Measurements from ENCODE around the gene DBNDD1.

DNA sequence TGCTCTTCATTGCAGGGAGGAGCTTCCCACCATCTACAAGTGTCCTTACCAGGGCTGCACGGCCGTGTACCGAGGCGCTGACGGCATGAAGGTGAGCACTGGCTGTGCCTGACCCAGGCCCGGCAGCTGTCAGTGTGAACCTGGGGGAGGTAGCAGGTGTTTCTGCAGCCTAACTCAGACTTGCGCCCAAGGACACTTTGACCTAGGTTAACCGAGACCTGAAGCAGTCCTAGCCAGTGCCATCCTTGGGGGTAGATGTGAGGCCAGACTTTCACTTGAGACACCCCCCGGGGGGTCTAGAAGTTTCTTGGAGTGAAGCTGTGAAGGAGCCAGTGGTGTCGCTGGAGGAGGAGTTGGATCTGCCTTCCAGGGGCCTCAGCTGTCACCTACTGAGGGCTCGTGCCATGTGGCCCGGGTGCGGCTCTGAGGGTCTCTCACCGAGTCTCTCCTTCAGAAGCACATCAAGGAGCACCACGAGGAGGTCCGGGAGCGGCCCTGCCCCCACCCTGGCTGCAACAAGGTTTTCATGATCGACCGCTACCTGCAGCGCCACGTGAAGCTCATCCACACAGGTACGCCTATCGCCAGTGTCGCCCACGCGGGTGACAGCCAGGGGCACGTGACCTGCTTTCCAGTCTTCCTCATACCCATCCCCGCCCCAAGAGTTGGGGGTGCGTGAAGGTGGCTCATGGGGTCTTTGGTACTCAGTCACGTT, 12.3 kb downstream of the ZNF276 start:
- PRO-cap = no peak

GRCh38 chr16:89738228-89739492, 17.3 kb downstream of the ZNF276 start:
- PRO-cap = no peak

DNA sequence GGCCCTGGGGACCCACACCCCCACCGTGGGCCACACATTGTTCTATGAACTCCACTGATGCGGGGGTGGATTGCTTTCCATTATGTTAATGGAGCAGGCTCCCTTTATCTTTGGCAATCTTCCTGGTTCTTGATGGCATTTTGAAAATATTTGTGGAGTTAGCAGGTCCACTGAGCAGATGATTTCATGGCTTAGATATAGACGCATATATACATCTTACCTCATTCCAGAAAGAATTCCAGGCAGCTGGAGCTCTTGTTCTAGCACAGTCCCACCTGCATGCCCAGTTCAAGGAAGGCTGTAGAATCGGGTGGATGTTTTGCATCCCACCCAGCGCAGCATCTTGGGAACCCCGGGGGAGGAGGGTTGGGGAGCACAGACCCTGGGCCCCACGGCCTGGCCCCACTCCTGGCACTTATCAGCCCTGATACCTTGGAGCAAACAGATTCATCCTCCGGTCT, 14.6 kb downstream of the SPIRE2 start:
- PRO-cap = no peak

DNA sequence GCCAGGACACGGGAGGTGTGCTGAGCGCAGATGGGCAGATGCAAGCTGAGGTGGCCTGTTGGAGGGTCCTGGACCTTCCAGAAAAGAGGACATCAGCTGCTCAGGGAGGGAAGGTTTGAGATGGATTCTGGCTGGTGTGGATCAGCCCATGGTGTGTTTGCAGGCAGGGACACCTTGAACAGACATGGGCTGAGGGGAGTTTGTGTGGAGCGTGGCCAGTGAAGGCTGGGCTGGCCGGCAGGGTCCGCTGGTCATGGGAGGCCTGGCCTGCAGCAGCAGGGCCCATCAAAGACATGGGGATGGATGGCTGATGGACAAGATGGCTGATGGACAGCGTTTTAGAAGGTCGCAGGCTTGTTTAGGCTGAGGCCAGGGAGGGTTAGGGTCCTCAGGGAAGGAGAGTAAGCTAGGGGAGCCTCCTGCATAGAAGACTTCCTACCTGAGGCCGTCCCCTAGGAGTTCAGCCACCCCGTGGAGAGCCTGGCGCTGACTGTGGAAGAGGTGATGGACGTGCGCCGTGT, 10.3 kb upstream of the TCF25 start:
- PRO-cap = no peak

DNA sequence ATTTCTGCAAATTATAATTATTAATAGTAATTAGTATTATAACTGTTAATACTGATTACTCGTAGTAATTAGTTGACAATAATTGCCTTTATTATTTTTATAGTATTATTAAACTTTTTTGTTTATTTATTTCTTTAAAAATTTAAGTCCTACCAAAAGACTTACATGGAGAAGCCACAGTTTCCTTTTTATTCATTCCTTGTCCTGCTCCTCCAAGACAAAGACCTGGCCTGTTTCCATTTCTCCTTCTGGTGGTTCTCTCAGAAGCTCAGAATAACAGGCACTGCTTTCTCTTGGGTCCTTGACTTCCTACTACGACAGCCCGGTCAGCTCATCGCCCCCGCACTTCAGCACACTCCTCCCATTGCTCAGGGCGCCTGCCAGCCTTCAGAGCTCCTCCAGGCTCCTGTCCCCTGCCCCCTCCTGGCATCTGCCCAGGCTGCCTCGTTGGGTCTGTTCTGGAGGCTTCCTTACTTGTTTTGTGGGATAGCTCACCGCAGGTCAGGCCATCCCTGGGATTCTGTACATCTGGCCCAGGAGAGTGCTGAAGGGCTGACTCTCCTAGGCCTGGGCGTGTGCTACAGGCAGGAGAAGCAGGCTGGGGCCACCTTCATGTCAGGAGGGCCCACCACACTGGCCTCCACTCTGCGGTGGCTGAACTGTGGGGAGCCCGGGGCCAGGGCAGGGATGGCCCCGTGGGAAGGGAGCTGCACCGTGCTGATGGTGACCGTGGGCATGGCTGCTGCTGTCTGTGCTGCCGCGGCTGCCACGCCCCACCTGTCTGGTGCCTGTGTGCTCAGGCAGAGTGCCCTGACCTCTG, 17.6 kb downstream of the TCF25 start:
- PRO-cap = no peak

DNA sequence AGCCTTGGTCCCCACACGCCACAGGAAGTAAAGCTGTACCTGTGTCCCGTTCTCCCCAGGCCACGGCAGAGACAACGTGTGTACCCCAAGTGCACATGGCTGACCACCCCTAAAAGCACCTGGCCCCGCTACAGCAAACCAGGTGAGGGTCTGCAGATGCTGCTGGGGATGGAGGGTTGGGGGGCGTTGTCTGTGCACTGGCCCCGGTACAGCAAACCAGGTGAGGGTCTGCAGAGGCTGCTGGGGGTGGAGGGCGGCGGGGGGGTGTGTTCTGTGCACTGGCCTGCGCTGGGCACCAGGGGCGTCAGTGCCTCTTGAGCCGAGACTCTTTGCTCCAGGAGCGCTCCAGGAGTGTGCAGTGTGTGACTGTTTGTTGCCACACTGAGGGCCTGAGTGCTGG, 18.7 kb downstream of the TCF25 start:
- PRO-cap = no peak

DNA sequence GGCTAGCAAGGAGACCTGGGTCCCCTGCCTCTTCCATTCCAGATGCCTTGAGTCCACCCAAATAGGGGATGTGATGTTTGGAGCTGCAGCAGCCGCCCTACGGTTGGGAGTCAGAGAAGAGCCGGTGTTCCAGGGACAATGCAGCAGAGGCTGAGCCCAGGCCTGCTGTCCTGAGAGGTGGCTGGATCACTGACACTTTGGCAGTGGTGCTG, 5.6 kb upstream of the MC1R start:
- PRO-cap = no peak

GRCh38 chr16:89949236-89949728, 727 bp downstream of the DEF8 start:
- PRO-cap = no peak

- PRO-cap = no peak
Observed at GRCh38 chr16:89974677-89975429, 26.3 kb downstream of the DEF8 start.

GRCh38 chr16:90001483-90002136, 17.6 kb downstream of the DBNDD1 start:
- PRO-cap = no peak

DNA sequence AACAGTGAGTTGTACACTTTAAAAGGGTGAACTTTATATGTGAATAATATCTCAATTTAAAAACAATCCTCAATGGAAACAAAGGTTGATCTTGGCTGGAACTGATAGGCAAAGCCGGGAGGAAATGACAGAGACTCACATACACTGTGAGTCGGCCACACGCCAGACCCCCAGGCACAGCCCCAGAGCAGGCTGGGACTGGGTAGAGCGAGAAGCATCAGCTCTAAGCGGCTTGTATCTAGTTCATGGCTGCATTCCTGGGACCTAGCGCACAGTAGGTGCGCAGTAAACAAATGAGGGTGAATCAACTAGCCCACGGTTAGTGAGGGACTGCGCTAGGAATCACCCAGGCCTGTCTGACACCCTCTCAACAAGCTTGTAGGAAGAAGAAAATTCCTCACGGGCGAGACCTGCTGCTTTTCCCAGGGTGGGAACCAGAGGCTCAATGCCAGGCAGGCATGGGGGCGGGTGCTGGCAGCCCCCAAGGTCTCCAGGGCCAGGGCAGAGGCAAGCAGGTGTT, 3.2 kb downstream of the DBNDD1 start:
- PRO-cap = no peak

- PRO-cap = no peak
Observed at GRCh38 chr16:90019291-90020173, at the start of gene DBNDD1. TSS of gene DBNDD1 (minus strand) at chr16:90019456.

DNA sequence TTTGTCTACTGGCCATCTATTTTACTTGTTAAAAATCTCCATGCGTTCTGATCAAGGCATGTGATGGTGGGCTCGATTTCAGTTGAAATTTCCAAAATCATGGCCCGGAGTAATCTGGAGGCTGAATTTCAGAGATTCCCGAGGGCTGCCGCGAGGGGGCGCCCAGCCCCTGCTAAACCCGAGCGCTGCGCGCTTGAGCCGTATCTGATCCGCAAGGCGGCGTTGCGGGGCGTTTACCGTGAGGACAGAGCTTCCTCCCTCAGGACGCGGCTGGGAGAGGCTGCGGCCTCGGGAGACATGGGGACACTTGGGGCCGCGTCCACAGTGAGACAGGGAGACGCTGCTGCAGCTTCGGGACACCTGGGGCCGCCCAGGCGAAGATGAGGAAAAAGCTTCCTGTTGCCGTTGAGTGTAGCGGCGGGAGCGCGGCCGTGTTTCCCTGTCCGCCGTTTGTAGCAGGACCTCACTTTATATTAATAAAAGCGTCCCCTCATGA, 4.9 kb upstream of the PRDM7 start:
- PRO-cap = unidirectional peak, plus-strand start at position 236 of the sequence

All from REH cell (cell line).